Left cardiac atrium (tissue), 1 donor: ENCODE measurements around a stretch of chr9.

- PRO-cap, result no peak
These were observed 11.3 kb downstream of the NINJ1 start for GRCh38 chr9:93122564-93123348.

DNA sequence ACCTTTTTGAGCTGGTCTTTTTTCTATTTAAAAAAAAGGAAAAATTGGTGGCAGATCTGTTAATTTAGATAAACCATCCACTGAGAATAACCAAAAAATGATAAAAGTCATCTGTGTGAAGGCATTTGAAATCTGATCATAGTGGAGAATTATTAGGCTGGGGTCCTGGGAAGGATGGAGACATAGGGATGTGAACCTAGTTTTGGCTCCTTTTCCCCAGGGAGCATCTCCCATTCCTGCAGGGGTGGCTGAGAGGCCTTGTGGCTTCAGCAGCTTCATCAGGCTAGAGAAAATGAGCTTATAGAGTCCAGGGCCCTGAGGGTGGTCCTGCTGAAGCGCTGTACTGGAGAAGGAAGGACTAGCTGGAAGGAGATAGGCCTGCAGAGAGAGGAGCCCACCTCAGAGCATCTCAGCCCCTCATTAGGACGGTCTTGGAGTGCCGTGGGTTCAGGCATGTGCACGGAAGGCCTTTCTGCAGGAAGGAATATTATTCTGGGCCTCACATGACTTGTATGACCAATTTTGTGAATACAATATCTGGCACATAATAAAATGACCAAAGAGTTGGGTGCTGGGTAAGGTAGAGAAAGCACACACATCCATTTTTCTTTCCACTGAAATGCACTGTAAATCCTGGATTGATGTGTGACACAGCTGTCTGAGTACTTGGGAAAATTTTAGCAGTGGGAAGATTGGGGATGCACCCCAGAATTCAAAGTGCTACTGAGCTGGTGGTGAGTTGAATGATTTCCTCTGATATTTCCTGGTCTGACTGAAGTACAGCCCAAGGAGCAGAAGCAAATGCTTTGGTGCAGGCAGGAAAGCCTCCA lies 86.1 kb downstream of the WNK2 start:
- PRO-cap, result no peak

- PRO-cap, result no peak
These were observed 98.1 kb downstream of the WNK2 start for GRCh38 chr9:93281911-93282494.

GRCh38 chr9:93450674-93451633 lies 531 bp upstream of the FAM120A start:
- PRO-cap, result unidirectional peak, plus-strand start at chr9:93451181; bidirectional peak, plus-strand start at chr9:93451705, minus-strand start at chr9:93451527

- PRO-cap, result no peak
These were observed 23.4 kb upstream of the FAM120AOS start for GRCh38 chr9:93476692-93477282.

- PRO-cap, result no peak
These were observed 57.9 kb upstream of the FAM120AOS start for GRCh38 chr9:93511314-93511702.

DNA sequence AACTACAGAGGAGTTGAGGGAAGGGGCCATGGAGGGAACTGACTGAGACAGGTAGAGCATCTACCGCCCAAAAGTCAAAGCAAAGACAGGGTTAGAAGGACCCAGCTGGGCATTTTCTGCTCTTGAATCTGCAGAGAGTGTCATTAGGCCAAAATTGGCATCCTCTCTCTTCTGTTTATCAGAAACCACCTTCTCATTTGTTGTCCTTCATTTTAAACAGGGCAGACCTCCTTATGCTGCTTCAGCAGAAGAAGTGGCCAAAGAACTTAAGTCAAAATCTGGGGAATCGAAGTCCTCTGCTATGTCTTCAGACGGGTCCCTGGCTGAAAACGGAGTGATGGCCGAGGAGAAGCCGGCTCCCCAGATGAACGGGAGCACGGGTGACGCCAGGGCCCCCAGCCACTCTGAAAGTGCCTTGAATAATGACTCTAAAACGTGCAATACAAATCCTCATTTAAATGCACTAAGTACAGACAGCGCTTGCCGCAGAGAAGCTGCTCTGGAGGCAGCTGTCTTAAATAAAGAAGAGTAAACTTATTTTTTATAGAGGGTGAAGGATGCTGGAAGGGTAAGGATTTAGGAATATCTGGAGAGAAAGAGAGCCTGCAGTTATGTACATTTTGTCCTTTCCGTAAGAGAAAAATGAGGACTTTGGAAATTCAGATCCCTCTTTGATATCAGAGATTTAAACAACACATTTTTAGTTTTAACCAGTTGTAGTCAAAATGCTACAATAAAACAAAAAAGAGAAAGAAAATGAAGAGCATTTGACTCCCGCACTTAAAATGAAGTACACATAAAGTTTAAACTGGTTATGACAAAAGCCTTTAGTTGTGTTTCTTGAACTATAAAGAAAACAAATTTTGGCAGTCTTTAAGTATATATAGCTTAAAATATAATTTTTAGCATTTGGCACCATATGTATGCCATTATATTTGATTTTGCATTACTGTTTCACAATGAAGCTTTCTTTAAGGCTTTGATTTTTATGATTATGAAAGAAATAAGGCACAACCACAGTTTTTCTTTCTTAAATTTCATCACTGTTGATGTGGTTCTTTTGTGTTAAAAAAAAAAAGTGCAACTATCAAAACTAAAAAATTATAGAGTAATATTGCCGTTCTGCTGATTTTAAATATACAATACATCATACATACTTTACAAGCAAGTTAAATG lies 12.0 kb upstream of the PHF2 start:
- PRO-cap, result no peak

DNA sequence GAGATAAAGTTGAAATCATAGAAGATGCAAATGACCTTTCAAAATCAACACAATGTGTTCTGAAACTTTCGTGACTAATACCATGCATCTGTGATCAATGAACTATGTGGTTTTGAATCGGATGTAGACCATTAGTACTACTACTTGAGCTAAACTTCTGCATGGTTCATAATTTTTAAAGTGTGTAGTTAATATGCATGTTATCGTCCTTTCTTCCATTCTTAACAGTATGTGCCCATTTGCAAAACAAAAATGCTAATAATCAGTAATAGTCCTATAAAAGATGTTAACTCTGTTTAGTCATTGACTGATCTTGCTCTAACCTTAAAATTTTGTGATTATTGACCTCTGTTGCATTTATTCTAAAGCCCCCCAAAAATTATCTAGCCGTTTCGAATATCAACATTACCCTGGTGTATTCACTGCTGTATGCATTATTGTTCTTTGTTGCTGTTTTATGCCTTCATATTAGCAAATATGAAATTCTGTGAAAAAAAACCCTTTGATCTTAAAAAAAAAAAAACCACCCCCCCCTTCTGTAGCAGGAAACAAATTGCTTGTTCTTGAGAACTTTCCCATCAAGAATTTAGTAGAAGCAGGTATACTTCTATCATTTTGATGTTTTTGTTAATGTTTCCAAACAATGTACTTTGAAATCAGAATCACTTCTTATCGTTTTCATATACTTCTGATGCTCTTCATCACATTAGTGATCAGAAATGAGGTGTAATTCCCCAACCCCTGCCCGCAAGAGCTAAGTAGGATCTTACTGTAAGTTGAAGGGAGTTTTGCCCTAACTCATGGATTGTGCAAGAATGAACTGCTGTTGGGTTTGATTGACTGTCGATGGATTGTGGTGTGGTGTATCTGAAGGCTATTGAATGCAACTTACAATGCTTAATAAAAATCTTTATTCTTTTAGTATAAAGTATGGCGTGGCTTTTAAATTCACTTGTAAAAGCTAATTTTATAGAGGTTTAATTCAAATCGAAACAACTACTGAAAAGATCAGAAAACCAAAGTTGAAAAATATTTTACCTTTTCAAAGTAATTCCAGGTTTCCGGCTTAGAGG lies 10.9 kb upstream of the PHF2 start:
- PRO-cap, result no peak

DNA sequence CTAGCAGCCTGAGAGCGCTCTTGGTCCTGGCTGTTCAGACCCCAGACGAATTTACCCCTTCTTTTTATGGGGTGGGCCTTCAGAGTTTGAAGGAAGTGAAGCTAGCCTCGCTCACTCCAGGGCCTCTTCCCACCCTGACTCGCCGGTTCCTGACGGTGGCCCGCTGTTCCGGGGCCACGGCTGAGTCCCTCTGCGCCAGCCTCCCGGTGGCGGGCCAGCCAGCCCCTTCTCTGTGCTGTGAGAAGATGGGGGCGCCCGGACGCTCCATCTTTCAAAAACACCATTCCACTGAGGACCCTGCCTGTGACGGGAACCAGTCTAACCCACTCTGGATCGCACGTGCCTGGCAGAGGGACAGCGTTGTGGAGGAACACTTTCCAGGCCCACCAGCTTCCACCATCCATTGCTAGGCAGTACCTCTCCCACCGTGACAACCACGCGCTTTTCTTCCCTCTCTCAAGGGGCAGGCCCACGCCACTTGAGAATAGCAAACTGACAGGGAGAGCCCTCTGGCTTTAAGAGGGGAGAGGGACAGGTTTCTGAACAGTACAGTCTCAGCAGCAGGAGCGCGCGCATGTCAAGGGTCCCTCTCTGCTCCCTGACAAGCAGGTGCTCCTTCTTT lies 9.4 kb upstream of the PHF2 start:
- PRO-cap, result no peak

DNA sequence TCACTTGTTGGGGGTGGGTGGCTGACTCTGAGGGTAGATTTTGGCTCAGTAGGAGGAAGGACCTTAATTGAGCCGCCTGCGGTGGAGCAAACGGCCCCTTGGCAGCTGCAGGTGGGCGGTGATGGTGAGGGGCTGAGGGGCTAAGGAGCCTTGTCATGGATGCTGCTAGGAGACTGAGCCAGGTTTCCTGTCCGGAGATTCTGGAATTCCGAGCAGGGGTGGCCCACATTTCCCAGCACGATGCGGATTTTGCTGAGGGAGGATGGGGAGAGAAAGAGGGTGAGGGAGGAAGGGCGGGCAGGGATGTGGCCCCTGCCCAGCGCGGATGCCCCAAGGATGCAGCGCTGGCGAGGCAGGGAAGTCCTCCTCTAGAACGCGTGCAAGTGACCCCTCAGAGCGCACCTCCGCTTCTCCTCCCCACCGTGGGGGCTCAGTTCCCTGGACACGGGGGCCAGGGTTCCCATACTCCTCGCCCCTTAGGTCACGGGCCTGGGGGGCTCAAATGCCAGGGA lies 1.2 kb upstream of the PHF2 start:
- PRO-cap, result no peak

- PRO-cap, result no peak
These were observed 83.0 kb downstream of the PHF2 start for GRCh38 chr9:93659294-93659906.

- PRO-cap, result no peak
These were observed 51.1 kb downstream of the PTPDC1 start for GRCh38 chr9:94135140-94135889.

- PRO-cap, result no peak
These were observed 65.4 kb downstream of the PTPDC1 start for GRCh38 chr9:94149595-94150148.

- PRO-cap, result bidirectional peak, plus-strand start at chr9:94166258, minus-strand start at chr9:94165875
These were observed 81.4 kb downstream of the PTPDC1 start for GRCh38 chr9:94165754-94166067.

GRCh38 chr9:94449691-94450335 lies 75.4 kb downstream of the MFSD14B start:
- PRO-cap, result no peak

GRCh38 chr9:94453440-94454292 lies 79.3 kb downstream of the MFSD14B start:
- PRO-cap, result no peak

DNA sequence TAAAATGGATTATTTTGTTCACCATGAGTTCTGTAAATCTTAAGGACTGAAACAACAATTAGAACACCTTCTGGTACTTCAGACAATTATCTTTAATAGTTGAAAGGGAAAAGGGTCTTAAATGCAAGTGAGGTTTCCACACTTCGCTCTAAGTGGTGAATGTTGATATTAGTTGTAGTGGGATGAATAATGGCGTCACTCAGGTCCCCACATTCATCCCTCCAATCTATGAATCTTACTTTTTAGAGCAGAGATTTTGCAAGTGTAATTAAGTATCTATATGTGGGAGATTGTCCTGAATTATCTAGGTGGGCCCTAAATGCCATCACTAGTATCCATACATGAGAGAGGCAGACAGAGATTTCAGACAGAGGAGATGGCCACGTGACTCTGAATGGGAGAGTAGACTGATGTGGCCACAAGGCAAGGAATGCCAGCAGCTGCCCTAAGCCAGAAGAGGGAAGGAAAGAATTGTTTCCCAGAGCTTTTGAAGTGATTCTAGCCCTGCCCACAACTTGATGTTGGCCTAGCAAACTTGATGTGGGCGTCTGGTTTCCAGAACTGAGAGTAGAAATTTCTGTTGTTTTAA lies 90.3 kb downstream of the MFSD14B start:
- PRO-cap, result no peak

- PRO-cap, result no peak
These were observed 27.2 kb upstream of the FBP1 start for GRCh38 chr9:94666251-94667127.

- PRO-cap, result no peak
These were observed 118.6 kb downstream of the AOPEP start for GRCh38 chr9:94844938-94845662.

GRCh38 chr9:94873031-94873386 lies 146.5 kb downstream of the AOPEP start:
- PRO-cap, result no peak